Neural cell (in vitro differentiated cells): Measurements from ENCODE around the genes IFT80 and SPTSSB.

DNA sequence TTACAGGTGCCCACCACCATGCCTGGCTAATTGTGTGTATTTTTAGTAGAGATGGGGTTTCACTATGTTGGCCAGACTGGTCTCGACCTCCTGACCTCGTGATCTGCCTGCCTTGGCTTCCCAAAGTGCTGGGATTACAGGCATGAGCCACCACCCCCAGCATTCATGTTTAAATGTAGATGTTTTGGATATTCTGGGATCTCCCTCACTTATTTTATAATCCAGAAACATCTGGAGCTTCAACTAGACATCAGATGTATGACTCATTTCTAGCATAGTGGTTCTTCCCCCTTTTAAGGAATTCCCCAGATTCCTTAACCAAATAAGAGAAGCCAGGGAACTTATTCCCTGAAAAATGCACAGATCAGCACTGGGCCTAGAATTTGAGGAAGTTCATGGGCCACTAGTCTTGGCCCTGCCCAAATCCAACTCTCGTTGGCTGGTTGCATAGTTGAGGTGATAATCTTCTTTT, 20.5 kb downstream of the RARRES1 start:
- RAMPAGE, long total RNA = no peak

DNA sequence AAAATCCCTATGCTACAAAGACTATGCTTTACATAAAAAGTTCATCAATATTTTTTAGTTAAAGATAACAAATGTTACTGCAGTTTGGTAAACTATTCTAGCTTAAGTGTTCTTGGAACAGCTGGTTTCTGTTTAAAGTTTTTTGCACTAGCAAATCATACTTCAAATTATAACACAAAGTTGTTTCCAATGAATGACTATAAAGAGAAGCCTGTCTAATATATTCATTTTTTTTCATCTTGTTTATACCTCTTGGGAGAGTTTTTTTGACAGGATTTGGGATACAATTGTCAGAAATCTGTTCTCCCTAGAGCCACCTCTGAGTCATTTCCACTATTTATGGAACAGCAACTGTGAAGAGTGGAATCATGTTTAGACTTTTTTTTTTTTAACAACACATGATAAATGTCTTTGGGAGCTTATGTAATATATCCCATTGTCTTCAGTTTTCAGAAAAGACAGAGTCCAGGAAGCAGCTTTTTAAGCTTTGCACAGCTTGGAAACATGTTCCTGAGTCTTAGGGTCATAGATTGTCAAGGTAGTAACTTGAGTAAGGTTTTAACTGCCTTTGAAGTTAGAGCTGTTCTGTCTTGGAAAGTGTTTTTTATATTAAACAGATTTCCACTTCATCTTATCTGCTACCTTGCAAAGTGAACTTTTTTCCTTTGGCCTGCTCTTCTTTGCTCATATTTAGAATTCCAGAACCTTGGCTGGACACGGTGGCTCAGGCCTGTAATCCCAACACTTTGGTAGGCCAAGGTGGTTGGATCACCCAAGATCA, 388.3 kb upstream of the C3orf80 start:
- RAMPAGE, long total RNA = no peak

- RAMPAGE, long total RNA = no peak
These were observed 246.9 kb upstream of the C3orf80 start for GRCh38 chr3:159978178-159978890.

DNA sequence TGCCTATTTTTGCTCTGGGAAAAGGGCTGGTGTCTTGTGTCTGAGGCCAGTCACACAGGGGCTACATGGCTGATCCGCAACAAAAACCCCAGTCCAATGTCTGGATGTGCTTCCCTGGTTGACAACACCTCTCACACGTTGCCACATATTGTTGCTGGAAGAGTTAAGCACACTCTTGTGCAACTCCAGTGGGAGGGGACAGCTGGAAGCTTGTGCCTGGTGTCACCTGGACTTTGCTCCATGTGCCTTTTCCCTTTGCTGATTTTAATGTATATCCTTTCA, 118.0 kb upstream of the C3orf80 start:
- RAMPAGE, long total RNA = no peak

- RAMPAGE, long total RNA = no peak
These were observed at the start of gene IFT80 for GRCh38 chr3:160398938-160399395. TSS of gene IFT80 (minus strand) at chr3:160399225.

DNA sequence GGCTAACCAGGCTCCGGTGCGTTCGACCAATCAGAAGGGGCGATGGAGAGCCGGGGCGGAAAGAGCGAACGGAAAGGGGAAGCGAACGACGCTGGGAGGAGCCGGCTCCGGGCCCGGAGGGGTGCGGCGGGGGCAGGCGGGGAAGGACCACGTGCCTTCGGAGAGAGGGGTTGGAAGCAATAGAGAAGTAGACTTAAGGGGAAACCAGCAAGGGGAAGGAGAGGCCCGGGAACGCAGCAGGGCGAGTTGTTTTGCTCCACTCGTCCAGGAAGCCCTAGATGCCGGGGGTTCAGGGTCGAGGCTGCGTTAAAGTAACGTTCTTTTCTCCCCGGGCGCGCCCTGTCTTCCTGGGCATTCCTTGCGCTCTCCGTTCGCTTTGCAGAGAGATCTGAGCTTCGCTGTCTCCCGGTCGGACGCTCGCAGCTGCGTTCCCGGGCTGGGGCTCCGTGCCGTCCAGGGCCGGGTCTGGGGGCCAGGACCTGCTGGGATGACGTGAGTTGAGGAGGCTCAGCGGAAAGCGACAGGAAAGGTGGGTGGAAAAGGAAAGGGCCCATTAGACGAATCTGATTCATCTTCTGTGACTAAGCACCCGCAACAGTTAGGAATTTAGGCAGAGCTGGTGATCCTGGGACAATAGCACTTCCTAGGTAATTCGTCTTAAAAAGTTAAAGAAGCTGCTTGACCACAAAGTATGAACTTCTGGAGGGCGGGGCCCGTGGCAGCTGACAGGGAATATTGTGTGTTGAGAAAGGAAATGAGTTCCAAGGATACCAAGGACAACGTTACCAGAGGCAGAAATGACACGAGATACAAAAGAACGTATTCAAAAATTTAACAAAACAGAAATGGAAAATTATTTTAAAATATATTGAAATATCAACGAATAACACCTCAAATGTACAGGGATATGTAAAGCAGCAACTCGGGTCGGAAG, 521 bp upstream of the KPNA4 start:
- RAMPAGE, long total RNA = no peak

DNA sequence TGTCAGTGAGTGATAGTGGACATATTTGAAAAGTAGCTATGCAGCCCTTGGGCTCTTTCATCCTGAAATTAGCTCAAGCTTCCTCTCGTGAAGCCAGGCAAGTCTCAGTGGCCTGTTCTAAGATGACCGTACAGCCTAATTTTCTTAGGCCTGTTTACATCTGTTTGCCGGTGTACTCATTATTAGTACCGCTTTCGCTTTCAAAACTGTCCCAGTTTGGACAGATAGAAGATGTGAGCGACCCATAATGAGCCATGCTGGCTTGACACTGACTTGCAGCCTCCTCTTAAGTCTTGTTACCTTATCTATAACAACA, 5.7 kb upstream of the ARL14 start:
- RAMPAGE, long total RNA = no peak

DNA sequence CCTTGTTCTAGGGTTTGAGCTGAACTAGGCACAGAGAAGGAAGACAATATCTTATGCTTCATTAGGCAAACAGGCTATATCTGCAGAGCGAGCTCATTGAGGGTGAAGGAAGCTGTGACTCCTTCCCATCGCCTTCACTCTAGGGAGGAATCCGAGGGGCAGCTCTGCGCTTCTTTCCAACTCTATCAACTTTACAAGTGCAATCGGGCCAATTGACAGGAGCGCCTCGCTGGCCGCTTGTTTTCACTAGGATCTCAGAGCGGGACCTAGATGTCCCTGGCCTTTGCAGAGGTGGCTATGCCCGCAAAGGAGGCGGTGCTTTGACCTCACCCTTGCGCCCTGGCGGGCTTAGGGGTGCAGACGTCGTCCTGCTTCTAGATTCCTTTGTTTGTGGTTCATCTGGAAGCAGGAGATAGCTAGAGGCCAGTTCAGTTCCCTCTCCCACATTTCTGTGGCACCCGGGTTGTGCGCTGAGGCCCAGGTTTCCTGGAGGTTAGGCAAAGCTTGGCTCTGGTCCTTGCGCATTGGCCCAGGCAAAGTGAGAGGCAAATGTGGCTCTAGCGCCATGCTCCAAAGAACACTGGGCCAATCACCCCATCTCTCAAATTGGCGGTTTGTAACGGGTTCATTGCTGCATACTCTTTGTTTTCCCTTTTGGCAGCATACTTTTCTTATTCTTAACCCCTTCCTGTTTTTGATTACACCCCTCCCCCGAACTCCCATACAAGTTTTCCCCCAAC, 1.2 kb downstream of the PPM1L start:
- RAMPAGE, long total RNA = no peak

GRCh38 chr3:161217465-161218039, 3.6 kb upstream of the NMD3 start:
- RAMPAGE, long total RNA = no peak

DNA sequence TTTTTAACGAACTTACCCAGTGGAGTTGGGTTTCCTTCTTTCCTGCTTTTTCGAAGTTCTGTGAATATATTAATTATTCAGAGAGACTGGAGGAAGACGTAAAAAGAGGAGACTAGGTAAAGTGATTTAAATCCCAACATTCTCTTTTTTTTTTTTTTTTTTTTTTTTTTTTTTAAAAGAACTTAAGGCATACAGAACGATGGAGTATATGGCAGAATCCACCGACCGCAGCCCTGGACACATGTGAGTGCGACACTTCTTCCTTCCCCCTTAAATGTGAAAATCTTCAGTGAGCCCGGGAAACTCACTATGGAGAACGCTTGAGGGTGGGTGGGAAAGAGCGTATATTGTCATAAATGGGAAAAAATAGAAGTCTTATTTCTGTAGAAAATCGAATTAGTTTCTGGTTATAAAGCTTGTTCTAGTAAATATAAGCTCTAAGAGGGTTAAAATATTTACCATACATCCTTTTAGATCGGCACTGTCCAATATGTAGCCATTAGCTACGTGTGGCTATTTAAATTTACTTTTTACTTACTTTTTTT, 776 bp downstream of the NMD3 start:
- RAMPAGE, long total RNA = no peak

- RAMPAGE, long total RNA = no peak
These were observed at the start of gene SPTSSB for GRCh38 chr3:161371437-161372314. TSS of gene SPTSSB (minus strand) at chr3:161371517.

- RAMPAGE, long total RNA = no peak
These were observed 103.6 kb downstream of the OTOL1 start for GRCh38 chr3:161600031-161600713.

DNA sequence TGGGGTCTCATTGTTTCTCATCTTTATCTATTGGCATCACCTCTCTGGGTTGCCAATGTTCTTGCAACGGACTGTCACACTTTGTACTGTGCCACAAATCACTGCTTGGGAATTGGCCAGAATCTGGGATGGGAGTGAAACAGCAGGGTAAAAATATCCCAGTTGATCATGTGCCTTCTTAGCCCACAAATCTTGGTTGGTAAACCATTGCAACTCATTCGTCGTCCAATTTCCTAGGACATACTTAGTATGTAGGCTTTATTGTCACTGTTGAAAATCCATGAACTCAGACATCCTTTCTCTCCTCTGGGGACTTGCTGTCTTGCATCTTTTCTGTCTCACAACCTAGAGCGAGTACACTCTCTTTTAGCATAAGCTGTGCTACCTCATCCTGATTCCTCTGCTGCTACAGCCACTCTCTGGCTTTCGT, 698.6 kb downstream of the OTOL1 start:
- RAMPAGE, long total RNA = no peak

DNA sequence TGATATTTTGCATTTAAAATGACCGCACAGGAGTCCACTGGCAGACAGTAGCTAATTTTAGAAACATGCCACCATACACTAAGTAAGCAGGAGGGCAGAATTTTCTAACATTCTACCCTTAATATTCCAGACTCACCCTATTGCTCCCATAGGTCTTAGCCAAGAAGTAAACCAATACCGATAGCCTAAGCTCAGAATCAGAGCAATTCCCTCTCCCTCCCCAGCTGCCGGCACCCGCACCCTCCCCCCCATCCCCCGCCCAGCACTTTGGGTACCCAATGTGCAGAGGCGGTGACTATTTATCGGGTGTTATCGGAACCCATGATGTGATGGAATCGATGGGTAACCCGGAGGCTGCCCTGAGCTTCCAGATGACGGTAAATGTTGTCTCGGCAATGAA, 1.8 kb downstream of the SLITRK3 start:
- RAMPAGE, long total RNA = no peak

DNA sequence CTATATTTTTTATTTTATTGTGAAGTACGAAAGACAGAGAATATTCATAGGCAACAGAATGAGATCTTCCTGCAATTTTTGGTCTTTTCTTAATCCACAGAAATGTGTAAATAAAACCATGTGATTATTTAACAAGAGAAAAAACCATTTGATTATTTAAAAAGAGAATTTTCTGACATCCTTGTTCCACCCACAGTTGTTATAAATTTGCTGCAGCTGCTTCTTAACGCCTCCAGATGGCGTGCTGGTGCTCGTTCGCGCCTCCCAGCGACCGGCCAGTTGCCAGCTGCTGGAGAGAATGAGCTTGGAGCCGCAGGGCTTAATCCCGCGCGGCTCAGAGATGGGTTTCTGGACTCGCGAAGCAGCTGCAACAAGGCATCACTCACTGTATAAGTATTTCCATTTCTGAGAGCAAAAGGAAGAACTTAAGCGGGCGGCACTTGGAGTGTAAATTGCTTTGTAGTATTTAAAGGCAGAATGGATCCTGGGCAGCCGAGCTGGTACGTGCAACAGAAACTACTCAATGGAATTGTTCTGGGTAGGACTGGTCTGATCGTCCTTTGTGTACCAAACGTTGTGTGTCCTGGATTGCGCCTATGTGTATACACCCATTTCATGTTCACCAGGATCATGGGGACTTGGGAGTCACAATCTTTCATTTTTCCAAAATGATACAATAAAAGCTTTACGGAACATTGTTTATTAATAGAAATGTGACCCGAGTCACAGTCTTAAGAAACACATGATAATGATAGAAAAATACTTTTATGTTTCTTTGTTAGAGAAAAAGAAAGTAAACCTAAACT, 10.7 kb upstream of the SLITRK3 start:
- RAMPAGE, long total RNA = start-site peak on the plus strand centred at position 311 of the sequence, 59 bp wide, 214 and 116 reads in 2 replicates

DNA sequence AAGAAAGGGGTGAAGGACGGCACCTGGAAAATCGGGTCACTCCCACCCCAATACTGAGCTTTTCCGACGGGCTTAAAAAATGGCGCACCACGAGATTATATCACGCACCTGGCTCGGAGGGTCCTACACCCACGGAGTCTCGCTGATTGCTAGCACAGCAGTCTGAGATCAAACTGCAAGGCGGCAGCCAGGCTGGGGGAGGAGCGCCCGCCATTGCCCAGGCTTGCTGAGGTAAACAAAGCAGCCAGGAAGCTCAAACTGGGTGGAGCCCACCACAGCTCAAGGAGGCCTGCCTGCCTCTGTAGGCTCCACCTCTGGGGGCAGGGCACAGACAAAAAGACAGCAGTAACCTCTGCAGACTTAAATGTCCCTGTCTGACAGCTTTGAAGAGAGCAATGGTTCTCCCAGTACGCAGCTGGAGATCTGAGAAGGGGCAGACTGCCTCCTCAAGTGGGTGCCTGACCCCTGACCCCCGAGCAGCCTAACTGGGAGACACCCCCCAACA, 264.6 kb downstream of the BCHE start:
- RAMPAGE, long total RNA = no peak

- RAMPAGE, long total RNA = no peak
These were observed 141.2 kb downstream of the SERPINI1 start for GRCh38 chr3:167876727-167877018.

DNA sequence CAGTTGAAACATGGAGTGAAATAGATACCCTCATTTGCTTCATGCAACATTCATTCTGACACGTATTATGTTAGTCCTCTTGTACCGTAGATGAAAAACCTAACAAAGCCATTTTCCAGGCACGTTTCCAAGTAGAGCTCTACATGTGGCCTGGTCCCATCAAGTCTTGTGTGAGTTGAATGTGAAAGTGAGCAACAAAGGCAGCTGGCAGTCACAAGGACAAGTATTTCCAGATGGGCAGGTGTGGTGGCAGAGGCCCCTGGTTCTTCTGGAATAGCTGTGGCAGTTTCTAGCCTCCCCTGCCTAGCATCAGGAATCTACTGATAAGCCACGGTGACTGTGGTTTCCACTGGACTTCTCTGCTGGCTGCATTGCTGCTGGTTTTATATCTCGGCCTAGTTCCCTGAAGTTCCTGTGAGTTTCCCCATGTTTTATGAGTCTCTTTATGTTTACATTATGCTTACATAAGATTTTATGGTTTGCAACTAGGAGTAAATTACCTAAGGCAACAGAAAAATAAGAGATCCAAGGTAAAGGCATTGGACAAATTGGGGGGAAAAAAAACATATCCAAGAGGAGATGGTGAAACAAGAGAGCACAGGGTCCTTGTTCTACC, 117.6 kb downstream of the GOLIM4 start:
- RAMPAGE, long total RNA = no peak

- RAMPAGE, long total RNA = no peak
These were observed 529.8 kb downstream of the MECOM start for GRCh38 chr3:169133570-169134336.

- RAMPAGE, long total RNA = no peak
These were observed 398.8 kb downstream of the MECOM start for GRCh38 chr3:169264579-169265190.